ENCODE results near the genes YEATS4, KCNMB4 and TMEM19.

GRCh38 chr12:68042098-68042773 lies 117.3 kb downstream of the IFNG start:
- CAGE, long polyA plus RNA = no peak
- RRBS = no CpG with 5 or more reads among the region's 6 CpGs

DNA sequence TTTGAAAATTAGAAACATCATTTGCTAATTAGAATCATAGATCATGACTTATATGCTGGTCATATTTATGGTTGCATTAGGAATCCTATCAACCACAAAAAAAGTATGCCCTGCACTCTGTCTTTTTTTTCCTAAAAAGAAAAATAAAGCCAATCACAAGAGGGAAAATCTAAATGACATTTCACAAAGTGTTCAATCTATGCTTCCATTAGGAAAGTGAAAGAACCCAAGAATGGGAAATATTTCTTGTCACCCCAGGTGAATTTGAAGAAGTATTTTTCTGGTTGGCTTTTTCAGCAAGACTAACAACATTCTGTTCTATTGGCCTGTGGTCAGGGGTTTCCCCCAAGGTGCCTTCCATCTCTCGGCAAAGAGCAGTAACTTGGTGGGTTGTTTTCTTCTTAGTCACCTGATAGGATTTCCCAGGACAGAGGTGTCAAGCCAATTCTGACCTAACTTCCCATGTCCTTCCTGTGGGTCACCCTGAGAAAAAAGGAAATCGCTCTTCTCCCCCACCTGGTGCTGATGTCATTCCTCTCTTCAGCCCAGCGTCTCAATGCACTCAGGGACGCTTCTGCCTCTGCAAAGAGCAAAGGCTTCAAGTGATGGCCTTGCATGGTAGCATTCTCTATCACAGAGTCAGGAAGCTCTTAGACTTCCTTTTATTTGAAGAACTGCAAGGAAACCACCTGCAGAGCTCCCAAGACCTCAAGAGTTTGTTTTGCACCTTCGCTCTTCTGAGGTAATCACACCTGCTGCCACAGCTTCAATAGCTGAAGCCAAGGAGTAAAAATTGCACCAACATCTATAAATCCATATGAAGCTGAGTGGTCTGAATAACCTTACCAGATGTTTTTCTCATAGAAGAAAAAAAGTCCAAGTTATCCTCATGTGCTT lies 16.1 kb upstream of the IFNG start:
- CAGE, long polyA plus RNA = no peak
- RRBS = no CpG with 5 or more reads among the region's 5 CpGs

- CAGE, long polyA plus RNA = no peak
- RRBS = no CpG with 5 or more reads among the region's 1 CpG
Measured at GRCh38 chr12:68532202-68532611, 78.5 kb upstream of the RAP1B start.

- CAGE, long polyA plus RNA = no peak
- RRBS = no CpG with 5 or more reads among the region's 6 CpGs
Measured at GRCh38 chr12:68539110-68539636, 71.5 kb upstream of the RAP1B start.

- CAGE, long polyA plus RNA = no peak
- RRBS = no CpG with 5 or more reads among the region's 11 CpGs
Measured at GRCh38 chr12:68609850-68610307, 820 bp upstream of the RAP1B start.

DNA sequence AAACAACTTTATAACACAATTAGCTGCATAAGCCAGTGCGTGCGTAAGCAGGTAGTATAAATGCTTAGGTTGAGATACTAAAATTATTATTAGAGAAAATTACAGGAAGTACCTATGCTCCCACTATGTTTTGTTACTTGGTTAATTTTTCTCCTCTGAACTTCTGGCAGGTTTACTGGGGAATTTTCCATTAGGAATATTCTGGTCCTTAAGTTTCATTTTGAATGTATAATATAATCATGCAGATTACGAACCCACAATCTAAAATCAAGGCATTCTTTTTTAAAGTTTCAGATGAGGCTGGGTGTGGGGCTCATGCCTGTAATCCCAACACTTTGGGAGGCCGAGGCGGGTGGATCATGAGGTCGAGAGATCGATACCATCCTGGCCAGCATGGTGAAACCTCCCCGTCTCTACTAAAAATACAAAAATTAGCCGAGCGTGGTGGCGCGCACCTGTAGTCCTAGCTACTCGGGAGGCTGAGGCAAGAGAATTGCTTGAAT lies 14.7 kb downstream of the RAP1B start:
- CAGE, long polyA plus RNA = no peak
- RRBS = no CpG with 5 or more reads among the region's 13 CpGs

- CAGE, long polyA plus RNA = no peak
- RRBS = no CpG with 5 or more reads among the region's 9 CpGs
Measured at GRCh38 chr12:68626352-68627391, 16.0 kb downstream of the RAP1B start.

DNA sequence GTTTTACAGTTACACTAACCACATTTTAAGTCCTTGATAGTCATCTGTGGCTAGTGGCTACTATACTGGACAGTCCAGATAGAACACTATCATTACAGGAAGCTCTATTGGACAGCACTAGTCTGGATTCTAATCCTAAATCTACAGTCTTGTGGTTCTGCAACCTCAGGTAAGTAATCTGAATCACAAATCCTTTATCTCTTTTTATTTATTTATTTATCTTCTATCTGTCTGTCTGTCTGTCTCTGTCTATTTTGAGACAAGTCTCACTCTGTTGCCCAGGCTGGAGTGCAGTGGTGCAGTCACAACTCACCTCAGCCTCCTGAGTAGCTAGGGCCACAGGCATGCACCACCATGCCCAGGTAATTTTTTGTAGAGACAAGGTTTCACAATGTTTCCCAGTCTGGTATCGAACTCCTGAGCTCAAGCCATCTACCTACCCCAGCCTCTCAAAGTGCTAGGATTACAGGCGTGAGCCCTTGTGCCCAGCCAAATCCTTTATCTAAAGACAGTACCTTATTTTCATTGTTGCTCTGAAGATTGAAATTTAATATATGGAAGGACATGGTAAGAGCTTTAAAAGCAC lies 18.2 kb downstream of the RAP1B start:
- CAGE, long polyA plus RNA = no peak
- RRBS = no CpG with 5 or more reads among the region's 2 CpGs

DNA sequence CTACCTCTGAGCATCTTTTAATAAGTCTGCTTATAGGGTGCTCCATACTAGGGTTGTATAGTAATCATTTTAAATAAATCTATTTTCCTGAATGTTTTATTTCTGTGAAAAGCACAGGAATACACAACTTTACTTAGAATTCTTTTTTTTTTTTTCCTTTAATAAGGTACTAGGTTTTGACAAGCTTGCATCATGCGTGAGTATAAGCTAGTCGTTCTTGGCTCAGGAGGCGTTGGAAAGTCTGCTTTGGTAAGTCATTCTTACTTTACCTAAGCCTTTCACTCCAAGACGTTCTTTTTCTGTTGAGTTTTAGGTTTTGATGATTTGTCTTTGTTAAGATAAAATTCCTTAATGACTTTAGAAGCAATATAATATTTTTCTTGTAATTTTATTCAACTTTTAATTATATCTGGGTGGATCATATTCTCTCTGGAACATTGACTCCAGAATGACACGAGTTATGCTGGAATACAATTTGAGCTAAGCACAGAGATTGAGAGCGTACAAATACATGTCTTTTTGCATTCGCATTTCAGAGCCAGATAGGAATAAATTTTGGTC lies 37.9 kb downstream of the RAP1B start:
- CAGE, long polyA plus RNA = no peak
- RRBS = no CpG with 5 or more reads among the region's 7 CpGs

DNA sequence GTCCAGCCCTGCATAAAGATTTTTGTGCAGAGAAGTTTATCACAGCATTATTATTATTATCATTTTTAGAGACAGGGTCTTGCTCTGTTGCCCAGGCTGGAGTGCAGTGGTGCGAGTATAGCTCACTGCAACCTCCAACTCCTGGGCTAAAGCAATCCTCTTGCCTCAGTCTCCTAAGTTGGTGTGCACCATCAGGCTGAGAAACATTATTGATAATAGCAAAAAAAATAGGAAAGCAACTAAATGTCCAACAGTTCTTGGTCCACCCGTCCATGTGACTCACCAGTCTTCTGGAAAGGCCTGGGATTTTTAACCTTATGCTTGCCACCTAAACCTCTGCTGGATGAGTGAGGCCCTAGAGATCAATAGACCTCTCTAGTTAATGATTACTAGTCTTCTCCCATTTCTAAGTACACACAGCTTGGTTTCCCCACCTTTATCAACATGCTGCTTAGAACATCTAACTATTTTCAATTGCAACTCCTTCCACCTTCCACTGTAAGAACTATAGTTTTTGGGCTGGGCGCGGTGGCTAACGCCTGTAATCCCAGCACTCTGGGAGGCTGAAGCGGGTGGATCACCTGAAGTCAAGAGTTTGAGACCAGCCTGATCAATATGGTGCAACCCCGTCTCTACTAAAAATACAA lies 19.0 kb upstream of the MDM2 start:
- CAGE, long polyA plus RNA = no peak
- RRBS = no CpG with 5 or more reads among the region's 7 CpGs

DNA sequence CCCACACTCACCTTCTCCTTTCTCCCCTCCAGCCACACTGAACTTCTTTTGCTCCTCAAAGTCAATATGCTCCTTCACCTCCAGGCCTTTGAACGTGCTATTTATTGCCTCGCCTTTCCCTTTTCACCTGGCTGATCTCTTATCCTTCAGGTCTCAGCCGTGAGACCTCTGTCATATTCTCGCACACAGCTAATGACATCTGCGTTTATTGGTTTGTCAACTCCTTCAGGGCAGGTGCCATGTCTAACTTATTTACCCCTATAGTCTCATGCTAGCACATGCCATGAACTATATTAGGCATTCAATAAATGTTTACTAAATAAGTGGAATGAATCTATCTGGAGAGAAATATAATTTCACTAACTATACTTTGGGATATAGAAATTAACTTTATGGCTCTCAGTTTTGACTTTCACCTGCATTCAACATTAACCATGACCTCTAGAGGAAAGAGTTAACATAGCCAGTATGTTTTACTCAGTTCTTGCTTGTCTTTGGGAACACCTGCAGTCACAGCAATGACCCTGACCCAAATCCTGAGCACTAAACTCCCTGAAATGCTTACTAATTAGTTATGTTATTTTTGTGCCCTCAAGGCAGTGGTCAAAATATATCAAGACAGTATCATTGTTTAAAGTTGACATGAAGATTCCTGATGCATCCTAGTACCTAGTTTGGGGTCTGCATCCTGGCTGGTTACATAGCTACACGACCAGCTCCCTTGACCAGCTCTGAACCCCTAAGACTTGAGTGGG lies 15.7 kb downstream of the CPM start:
- CAGE, long polyA plus RNA = no peak
- RRBS = no CpG with 5 or more reads among the region's 6 CpGs

DNA sequence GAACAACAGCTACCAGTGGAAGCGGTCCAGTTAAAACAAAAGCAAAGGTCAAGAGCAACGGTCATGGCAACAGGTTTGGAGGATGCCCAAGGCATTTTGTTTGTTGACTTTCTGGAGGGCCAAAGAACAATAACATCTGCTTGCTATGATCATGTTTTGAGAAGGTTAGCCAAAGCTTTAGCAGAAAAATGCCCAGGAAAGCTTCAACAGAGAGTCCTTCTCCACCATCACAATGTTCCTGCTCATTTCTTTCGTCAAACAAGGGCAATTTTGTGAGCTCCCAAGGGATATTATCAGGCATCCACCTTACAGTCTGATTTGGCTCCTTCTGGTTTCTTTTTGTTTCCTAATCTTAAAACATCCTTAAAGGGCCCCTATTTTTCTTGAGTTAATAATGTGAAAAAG lies 137.7 kb upstream of the CPSF6 start:
- CAGE, long polyA plus RNA = no peak
- RRBS = no CpG with 5 or more reads among the region's 3 CpGs

DNA sequence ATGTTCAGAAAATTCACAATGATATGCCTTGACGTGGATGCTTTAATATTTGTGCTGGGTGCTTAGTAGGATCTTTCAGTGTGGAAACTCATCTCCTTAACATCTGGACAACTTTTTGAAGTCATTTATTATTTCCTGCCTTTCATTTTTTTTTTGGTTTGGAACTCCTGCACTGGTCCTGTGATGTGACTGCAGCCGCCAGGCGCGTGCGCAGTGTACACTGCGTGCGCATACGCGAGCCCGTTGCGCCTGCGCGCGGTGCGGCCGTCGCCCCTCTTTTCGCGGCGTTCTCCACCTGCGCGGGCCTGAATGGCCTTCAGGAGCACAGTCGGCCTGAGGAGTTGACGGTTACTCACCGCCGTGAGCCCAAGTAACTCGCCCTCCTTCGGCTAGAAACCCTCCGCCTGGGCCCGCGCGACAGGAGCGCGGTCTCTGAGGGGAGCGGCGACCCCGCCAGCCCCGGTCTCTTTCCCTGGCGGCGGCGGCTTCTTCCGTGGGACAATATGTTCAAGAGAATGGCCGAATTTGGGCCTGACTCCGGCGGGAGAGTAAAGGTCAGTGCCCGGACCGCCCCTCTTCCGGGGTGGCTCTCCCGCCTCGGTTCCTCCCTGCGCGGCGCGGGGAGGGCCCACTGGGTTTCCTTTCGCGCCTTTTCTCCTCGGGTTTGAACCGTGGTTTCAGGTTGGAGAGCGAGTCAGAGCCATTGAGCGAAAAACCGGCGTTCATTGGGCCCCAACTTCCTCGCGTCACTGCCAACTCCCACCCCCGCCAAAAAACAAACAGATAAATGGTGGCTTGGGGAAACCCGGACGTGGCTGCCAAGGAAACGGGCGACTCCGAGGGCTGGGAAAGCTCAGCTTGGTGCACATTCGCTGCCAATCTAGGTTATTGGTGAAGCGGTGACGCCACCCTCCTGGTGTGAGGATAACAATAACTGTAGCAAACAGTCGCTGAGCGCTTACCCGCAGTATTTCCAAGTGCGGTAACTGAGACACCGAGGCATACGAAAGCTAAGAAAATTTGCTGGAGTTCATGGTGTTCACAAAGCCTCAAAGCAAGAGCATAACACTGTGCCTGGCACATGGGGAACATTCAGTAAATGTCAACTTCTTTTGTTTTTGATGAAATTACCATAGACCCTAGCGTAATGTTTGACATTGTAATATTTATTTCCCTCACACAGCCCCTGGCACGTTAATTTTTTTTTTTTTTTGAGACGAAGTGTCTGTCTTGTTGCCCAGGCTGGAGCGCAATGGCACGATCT lies at the start of gene YEATS4:
Gene YEATS4 (plus strand): TSS at position 274 of the 1,264 bp plus-strand sequence.
- CAGE, long polyA plus RNA = no peak
- RRBS = 2% methylated on average over 12 of the region's 84 CpGs

DNA sequence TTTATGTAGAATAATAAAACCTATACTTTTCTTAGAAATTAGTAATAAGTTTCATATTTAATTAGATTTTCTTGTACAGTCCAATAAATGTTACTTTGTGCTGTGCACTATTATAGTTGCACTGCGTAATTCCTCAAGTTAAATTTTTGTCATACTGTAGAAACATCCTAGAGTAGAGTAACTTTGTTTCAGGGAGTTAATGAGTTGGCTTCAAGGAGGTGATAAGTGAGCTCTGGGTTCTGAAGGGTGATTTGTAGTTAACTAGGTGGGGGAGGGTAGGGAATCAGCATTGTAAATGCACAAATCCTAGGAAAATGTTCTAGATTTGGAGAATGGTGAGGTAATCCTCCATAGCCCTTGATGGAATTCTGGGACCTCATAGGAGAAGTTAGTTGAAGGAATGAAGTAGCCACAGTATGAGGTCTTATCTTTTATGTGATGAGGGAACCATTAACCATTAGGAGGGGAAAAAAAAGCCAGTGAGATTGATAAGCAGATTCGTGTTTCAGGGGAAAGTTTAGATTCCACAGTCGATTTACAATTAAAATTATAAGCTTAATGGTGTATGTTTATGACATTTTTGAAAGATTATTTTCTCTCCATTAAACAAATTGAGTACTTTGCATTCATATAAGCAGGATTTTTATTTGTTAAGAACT lies 8.0 kb downstream of the CNOT2 start:
- CAGE, long polyA plus RNA = no peak
- RRBS = no CpG with 5 or more reads among the region's 3 CpGs

GRCh38 chr12:70366055-70367051 lies at the start of gene KCNMB4:
TSS of gene KCNMB4 (plus strand) at chr12:70366290.
- CAGE, long polyA plus RNA = no peak
- RRBS = 2% methylated on average over 25 of the region's 112 CpGs

DNA sequence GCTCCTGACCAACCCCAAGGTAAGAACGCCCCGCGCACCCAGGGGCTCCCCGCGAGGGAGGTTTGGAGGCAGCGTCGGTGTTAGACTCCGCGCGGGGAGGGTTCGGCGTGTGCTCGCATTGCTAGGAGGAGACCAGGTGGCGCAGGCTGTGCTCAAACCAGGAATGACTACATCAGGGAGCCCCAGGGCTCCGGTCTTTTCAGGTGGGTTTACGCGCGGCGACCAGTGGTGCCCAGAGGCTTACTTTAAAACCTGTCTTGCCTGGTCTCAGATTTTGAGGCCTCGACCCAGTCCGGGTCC lies 912 bp downstream of the KCNMB4 start:
- CAGE, long polyA plus RNA = no peak
- RRBS = 13% methylated on average over 7 of the region's 21 CpGs

DNA sequence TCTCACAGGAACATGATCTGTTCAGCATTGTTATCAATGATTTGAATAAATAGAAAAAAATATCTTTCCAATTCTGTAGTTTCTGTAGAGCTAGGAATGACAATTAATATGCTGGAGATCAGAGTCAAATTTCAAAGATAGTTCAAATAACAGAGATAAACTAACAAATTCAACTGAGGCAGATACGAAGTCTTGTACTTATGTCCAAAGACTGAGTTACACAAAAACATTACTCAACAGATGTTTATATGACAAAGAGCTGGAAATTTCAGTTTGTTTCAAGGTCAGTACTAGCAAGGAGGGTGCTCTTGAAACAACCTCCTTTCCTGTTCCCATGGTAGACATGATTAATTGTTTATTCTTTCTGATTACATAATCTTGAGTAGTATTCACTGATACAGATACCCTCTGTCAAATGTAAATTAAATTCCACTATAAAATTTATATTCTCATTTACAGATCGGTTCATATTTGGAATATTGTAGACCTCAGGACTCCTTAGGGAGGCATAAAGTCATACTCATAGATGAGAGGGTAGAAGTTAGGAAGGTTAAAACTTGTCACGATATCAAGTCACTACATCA lies 23.4 kb downstream of the TSPAN8 start:
- CAGE, long polyA plus RNA = no peak
- RRBS = no CpG with 5 or more reads among the region's 3 CpGs

DNA sequence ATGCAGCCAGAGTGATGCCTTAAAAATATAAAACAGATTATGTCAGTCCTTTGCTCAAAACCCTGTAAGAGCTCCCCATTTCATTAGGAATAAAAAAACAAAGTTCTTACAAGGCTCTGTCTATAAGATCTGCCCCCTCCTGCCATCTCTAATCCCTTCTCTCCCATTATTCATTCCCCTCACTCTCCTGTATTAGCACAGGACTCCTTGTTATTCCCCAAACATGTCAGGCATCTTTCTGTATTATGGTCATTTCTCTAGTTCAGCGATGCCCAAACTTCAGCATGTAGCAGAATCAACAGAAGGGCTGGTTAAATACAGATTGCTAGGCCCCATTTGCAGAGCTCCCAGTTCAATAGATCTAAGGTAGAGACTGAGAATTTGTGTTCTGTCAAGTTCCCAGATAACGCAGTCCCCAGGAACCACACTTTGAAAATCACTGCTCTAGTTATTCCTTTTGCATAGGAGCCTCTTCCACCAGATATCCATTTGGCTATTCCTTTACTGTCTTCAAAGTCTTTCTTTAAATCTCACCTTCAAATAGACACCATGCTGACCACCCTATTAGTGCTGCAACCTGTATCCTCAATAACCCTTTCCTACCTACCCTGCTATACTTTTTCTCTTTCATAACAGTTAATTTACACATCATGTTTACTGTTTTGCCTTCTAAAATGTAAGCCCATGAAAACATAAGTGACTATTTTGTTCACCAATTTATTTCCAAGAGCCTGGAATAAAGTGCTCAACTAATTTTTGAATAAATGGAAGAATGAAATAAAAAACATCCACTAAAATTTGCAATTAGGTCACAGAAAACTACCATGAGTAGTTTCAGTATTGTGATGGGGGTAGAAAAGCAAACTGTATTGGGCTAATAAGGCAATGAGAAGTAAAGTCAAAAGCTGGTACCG lies 12.6 kb downstream of the ZFC3H1 start:
- CAGE, long polyA plus RNA = no peak
- RRBS = no CpG with 5 or more reads among the region's 3 CpGs

- CAGE, long polyA plus RNA = no peak
- RRBS = no CpG with 5 or more reads among the region's 9 CpGs
Measured at GRCh38 chr12:71683899-71684620, 1.8 kb upstream of the TMEM19 start.

GRCh38 chr12:71685816-71687107 lies at the start of gene TMEM19:
TSS of gene TMEM19 (plus strand) at chr12:71686082.
- CAGE, long polyA plus RNA = no peak
- RRBS = 1% methylated on average over 31 of the region's 67 CpGs

Data from mammary epithelial cell (primary cell).